Metastatic Lung Carcinoma in the Adrenal Gland (tissue), 1 donor: ENCODE results near the genes HOXC6 and METTL7B.

DNA sequence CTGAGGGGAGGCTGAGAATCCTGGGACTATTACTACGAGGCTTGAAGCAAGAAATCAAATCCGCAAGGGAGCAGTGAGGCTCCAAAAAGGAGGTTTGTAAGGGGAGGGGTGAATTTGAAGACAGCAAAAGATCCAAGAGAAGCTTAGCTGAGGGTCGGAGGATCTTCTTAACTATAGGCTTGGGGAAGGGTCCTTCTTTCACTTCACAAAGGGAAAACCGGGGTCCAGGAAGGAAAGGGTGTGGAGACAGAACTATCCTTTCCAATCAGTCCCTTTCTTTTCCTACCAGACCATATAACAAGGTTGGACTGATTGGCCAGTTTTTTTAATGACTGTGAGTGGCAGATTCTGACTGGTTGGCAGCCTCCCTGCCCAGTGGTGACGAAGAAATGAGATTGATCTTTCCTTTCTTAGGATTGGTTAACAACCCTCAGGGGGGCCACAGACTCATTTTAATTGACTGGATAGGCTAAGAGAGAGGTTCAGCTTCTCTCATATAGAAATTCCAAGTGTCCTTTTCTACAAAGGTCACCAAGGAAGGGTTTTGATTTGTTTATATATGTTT, 2.8 kb upstream of the ATP5MC2 start:
- PRO-cap = no peak

GRCh38 chr12:53696083-53696739, 20.3 kb upstream of the ATP5MC2 start:
- PRO-cap = bidirectional peak, plus-strand start at chr12:53696554, minus-strand start at chr12:53696378

GRCh38 chr12:53986067-53987045, 1.4 kb downstream of the HOXC10 start:
- PRO-cap = bidirectional peak, plus-strand start at chr12:53986342, minus-strand start at chr12:53986231; bidirectional peak, plus-strand start at chr12:53986655, minus-strand start at chr12:53986557

GRCh38 chr12:53987046-53987565, 2.2 kb downstream of the HOXC10 start:
- PRO-cap = unidirectional peak, minus-strand start at chr12:53987198

DNA sequence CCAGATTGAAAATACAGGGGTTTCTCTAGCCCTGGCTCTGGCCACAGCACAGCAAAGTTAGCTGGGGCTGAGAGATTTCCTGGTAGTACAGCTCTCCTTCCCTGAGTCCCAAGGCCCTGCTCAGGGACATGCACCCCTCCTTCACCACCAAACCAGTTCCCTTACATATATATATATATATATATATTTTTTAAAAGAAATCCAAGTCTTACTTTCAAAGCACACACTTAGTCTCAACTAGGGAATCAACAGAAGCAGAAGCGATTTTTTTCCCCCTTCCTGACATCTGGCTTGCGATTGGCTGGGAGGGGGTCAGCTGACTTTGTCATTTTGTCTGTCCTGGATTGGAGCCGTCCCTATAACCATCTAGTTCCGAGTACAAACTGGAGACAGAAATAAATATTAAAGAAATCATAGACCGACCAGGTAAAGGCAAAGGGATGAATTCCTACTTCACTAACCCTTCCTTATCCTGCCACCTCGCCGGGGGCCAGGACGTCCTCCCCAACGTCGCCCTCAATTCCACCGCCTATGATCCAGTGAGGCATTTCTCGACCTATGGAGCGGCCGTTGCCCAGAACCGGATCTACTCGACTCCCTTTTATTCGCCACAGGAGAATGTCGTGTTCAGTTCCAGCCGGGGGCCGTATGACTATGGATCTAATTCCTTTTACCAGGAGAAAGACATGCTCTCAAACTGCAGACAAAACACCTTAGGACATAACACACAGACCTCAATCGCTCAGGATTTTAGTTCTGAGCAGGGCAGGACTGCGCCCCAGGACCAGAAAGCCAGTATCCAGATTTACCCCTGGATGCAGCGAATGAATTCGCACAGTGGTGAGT, at the start of gene HOXC6:
Gene HOXC6, plus strand, starts transcription at position 359 of the 846 bp plus-strand sequence.
- PRO-cap = unidirectional peak, plus-strand start at position 333 of the sequence; unidirectional peak, plus-strand start at position 630 of the sequence

DNA sequence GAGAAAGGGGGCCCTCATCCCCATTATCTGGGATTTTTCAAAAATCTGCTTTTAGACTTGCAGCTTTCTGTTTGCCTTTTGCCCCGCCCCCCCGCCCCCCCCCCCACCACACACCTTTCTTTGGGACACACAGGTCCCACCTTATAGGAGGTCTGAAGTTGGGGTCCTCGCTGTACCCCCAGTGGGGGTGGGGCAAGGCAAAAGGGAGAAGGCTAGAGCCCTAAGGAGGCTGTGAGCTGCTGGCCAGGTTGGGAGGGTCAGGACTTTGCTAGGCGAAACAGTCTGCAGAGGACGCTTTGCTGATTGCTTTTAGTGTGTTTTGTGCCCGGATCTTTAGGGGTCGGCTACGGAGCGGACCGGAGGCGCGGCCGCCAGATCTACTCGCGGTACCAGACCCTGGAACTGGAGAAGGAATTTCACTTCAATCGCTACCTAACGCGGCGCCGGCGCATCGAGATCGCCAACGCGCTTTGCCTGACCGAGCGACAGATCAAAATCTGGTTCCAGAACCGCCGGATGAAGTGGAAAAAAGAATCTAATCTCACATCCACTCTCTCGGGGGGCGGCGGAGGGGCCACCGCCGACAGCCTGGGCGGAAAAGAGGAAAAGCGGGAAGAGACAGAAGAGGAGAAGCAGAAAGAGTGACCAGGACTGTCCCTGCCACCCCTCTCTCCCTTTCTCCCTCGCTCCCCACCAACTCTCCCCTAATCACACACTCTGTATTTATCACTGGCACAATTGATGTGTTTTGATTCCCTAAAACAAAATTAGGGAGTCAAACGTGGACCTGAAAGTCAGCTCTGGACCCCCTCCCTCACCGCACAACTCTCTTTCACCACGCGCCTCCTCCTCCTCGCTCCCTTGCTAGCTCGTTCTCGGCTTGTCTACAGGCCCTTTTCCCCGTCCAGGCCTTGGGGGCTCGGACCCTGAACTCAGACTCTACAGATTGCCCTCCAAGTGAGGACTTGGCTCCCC, 1.4 kb downstream of the HOXC6 start:
- PRO-cap = no peak

GRCh38 chr12:54038743-54039462, 6.1 kb downstream of the HOXC5 start:
- PRO-cap = no peak

GRCh38 chr12:54197308-54198018, 8.7 kb upstream of the SMUG1 start:
- PRO-cap = no peak

DNA sequence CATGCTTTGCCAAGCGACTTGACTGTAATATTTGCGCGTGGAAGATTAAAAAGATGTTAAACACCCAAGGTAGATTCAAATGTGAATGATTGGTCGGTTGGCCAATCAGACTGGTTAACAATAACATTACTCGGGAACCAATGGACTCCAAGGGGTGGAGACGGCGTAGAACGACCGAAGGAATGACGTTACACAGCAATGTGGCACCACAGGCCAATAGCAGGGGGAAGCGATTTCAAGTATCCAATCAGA, 202 bp upstream of the HNRNPA1 start:
- PRO-cap = no peak

GRCh38 chr12:54286694-54287293, 6.3 kb downstream of the HNRNPA1 start:
- PRO-cap = no peak

- PRO-cap = no peak
Observed at GRCh38 chr12:54351752-54352670, 12.3 kb downstream of the GPR84 start.

DNA sequence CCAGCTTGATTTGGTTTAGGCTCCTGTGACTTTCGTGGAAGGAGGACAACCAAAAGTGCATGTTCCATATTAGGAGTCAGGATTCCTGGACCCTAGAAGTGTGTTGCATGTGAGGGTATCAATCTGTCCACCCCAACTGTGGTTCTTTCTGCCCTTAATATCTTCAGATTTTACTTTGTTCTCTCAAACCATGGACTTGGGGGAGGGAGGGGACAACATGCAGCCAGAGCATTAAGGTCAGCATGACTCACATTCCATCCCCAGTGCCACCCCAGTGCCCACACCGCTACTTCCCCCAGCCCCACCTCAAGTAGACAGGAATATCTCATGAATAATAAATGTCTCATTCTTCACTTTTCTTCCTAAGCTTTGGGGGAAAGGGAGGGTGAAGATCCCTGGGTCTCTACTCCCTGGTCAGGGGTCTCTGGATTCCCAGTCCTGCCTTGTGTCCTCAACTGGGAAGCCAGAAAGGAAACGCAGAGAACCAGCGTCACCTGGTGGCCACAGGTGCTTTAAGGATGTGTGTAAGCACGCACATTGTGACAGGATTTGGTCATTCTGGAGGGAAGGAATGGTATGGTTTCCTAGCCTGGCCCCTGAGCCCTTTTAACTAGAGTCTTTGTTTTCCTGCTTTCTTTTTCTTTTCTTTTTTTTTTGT, 3.6 kb downstream of the GPR84 start:
- PRO-cap = no peak

- PRO-cap = no peak
Observed at GRCh38 chr12:54375174-54375605, 9.3 kb downstream of the ZNF385A start.

DNA sequence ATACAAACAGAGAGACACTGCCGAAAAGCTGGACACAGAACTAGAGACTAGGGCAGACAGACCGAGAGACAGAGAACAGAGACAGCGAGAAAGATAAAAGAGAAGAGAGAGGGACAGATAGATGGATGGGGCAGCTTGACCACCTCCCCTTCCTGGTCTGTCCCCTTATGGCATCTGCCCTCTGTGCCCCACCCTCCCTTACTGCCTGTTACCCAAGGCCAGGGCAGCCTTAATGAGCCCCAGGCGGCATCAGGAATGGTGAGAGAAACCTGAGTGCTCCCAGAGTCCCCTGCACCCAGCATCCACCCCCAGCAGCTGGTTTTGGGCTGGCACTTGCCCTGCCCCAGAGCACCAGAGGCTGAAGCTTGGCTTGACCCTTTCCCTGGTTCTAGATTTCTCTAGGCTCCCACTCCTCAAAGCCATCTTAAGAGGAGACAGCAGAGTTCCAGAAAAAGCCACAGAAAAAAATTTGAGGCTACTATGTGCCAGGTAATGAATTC, 1.9 kb upstream of the ZNF385A start:
- PRO-cap = no peak

DNA sequence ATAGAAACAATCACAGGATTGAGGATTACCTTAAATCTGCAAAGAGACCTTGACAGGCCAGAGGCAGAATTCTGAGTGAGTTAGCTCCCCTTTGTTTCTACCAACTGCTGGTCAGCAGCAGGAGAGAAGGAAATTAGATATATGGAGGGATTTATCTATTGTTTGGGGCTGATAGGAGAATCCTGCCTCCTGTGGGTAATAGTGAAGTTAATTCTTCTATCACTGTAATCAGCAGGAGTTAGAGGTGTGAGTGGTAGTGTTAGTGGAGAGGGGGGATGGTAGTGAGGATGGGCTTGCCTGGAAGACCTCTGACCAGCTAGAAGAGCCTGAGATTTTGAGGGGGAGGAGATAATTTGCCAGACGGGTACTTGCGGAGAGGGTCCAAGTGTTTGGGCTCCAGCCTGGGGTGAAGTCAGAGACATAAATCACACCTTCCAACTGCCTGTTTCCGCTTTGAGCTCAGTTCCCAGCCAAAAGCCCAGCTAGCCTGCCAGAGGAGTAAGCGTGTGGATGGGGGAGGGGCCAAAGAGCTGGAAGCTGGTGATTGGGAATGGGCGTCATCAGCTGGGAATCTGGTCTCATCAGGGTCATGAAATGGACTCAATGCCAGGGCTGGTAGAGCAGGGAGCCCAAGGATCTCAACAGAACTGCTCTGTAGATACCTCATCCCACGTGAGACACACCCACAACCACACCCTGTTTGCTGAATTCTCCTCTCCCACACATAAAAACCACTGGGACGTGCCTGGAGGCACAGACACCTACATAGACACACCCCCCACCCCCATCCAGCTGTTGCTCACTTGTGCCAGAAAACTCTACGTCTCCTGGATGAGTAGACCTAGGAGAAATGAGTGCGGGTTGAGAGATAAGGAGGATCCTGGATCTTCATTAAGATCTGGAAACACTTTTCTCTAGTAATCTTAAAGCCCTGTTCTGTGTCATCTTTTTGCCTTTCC, 13.1 kb upstream of the ITGA5 start:
- PRO-cap = no peak

GRCh38 chr12:54591092-54591512, 2.6 kb upstream of the PPP1R1A start:
- PRO-cap = no peak

GRCh38 chr12:54666133-54666414, 17.9 kb upstream of the DCD start:
- PRO-cap = no peak

DNA sequence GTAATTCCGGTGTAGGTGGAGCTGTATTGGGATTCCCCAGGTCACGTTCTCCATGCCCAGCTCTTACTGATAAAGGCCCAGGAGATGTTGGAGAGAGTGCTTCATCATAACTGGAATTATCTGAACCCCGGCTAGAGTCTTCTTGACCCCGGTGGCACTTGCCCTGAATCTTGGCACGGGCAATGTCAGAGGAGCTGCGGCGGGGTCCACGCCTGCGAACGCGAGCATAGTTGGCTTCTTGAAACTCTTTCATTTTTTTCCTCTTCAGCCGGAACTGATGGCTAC, 11.6 kb downstream of the OR6C65 start:
- PRO-cap = no peak

GRCh38 chr12:55658268-55658992, 21.7 kb downstream of the OR10P1 start:
- PRO-cap = no peak

- PRO-cap = bidirectional peak, plus-strand start at chr12:55681741, minus-strand start at chr12:55681285
Observed at GRCh38 chr12:55680850-55682010, at the start of gene METTL7B. METTL7B (plus strand) TSS chr12:55681736.